Hematopoietic multipotent progenitor cell (in vitro differentiated cells): Measurements from ENCODE around the genes NAT10 and ABTB2.

DNA sequence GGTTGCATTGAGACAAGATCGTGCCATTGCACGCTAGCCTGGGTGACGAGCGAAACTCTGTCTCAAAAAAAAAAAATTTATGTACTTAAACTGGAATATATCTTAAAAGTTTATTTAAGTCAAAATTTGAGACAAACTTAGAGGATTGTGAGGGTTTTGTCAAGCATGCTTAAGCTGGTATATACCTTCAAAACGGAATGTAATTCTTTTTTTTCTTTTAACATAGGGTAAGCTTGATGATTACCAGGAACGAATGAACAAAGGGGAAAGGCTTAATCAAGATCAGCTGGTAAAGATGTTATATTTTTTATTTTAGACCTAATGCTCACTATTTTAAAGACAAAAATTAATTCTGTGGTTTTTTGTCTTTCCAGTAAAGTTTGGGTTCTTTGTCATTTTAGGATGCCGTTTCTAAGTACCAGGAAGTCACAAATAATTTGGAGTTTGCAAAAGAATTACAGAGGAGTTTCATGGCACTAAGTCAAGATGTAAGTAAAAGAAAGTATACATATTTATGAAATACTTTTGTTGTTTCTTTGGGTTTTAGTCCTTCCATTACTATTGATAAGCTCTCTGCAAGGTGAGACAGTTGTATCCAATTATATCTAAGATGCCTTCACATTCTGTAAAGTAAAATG is 20.1 kb downstream of the CAPRIN1 start:
- CAGE, long polyA plus RNA: start-site peak on the plus strand centred at position 263 of the sequence, 5 bp wide, 47 reads

DNA sequence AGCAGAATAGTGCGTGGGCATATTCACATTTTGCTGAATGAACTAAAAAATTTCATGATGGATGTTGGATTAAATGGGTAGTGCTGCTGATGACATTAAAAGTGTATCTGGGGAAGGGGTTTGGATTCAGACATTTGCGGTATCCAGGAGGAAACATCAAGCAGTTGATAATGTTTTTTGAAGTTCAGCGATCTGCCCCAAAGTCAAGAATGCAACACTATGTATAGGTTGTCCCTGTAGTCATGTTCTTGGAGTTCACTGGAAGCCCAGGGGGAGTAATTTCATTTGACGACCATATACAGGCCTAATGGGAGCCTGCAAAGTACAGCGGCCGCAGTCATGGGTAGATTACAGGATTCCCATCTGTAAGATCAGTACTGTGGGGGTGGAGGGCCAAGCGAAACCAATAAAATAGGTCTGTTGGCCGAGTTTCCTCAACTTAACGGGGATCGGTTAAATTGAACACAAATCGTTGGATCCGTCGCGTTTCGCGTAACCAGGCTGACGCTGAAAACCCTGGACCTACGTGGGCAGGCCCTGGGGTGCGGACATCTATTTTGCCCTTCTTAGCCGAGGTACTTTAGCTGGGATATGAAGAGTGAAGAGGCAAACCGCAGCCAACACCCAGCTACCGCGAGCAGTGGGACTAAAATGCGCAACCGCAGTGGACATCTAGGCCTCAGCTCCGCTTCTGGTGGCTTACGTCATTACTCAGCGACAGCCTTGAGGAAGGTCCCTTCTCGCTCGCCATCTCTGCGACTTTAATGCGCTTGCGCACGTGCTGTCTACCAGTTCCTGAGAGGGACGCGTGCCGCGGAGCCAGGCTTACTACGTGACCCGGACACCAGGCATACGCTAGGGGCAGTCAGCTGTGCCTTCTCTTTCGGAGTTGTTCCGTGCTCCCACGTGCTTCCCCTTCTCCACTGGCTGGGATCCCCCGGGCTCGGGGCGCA is at the start of gene NAT10:
TSS of gene NAT10 (plus strand) at position 791 of the 953 bp plus-strand sequence.
- CAGE, long polyA plus RNA: no peak

GRCh38 chr11:34192777-34193554 is 87.5 kb downstream of the NAT10 start:
- CAGE, long polyA plus RNA: no peak

GRCh38 chr11:34309239-34309582 is 48.6 kb downstream of the ABTB2 start:
- CAGE, long polyA plus RNA: no peak

DNA sequence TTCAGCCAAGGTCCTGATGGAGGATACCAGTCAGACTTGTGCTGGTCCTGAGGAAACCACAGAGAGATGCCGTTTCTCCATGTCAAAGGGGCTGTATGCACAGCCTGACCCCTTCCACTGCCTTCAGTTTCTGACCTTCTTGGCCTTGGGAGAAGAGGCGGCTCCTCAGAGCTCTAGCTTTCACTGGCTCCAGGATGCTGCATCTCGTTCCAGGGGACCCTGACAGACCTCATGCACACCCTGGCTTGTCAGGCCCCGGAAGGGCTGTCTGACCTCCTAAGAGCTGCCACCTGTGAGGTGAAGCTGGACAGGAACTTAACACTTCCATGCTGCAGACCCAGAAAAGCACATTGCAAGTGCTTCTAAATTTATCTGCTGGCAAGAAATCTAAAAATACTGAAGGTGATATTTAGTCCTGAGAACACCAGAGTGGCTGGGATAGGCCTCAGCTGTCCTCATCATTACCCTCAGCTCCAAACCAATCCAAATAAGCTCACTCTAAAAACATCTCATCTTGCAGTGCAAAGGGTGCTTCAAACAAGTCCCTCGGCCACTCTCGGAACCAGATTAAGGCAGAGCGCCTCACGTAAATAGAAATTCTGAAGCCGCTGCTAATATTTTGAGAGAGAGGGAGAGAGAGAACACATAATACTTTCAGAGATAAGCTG is 46.7 kb downstream of the ABTB2 start:
- CAGE, long polyA plus RNA: no peak

DNA sequence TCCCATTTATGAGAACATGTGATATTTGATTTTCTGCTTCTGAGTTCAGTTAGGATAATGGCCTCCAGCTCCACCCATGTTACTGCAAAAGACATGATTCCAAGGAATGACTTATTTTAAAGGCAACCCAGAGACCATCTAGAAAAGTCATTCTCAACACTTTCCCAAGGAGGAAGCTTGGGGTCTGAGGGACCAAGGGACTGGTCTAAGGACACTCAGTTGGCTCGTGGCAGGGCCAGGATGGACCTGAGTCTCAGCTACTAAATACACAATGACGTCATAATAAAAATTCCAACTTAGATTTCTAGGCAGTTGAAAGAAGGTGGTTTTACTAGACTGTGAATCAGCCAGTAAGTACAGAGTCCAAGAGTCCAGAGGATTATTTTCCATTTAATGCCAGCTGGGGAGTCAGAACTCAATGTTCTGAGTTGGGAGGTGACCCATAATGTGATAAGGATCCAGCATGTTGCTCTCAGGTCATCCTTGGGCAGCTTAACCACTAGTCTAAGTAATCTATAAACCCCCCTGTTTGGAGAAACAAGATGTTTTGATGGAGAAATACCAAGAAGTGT is 39.4 kb downstream of the ABTB2 start:
- CAGE, long polyA plus RNA: no peak

DNA sequence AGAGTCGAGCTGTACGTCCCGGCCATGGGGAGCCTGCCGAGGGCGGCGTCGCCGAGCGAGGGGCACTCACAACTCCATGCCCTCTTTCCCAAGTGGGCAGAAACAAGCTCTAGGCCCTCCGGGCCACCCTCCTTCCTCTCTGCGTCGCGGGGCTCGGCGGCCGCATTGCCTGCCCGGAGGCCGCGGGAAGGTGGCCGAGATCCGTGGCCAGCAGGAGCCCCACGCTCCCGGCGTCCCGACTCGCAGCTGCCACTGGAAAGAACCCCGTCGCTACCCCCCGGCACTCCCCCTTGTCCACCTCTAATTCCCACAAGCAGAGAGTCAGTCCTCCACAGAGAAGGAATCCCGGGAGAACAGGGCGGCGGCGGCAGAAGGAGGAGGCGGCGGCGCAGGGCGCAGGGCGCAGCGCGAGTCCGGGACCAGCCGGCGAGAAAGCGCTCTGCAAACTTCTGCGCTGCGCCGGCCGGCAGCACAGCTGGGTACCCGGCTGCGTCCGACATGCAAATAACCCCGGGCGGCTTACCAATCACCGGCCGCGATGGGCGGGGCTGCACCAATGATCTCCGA is at the start of gene ABTB2:
TSS of gene ABTB2 (minus strand) at position 453 of the 567 bp plus-strand sequence.
- CAGE, long polyA plus RNA: no peak

DNA sequence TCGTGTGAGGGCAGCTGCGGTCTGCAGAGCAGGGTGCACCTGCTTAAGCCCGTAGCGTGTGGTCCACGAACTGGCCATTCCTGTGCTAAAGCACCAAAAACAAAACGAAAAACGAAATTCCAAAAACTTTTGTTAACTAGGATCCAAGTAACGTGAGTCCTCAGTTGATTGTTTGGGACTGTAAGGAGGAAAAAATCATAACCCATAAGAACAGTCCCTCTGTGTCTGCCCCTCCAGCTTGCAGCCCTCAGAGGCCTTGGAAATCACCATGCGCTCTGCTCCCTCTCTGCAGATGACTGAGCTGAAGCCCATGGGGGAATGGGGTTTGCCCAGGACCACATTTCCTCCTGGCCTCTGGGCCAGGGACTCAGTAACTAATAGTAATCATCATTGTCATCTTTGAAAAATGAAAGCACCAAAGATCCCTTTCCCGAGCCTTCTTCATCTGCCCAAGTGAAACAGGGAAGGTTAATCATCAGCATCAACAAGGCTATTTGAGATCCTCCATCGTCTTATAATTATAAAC is 24.5 kb downstream of the ELF5 start:
- CAGE, long polyA plus RNA: no peak

- CAGE, long polyA plus RNA: no peak
These were observed 136.3 kb downstream of the EHF start for GRCh38 chr11:34757244-34757629.

GRCh38 chr11:34915588-34915996 is 587 bp downstream of the APIP start:
- CAGE, long polyA plus RNA: no peak

DNA sequence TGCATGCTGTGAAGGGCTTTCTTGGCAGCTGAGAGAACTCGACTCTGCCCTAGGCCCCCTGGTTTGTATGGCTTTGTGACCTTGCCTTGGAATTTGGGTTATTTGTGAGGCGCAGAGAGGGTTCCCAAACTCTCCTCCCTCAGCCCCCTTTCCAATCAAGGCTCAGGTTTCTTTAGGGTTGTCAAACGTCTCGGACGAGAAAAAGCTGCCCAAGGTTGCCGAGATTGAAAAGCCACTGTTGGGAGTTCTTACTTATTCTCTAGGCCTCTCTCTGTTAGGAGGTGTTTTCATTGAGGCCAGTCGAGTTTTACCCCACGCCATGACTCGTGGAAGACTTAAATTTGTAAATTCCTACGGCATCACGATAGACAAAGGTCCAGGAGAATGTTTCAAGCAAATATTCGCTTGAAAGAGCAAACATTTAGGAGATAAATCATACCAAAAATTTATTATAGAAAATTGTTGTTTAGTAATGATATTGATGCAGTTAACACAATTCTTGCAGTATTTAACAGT is 613 bp downstream of the PDHX start:
- CAGE, long polyA plus RNA: no peak

DNA sequence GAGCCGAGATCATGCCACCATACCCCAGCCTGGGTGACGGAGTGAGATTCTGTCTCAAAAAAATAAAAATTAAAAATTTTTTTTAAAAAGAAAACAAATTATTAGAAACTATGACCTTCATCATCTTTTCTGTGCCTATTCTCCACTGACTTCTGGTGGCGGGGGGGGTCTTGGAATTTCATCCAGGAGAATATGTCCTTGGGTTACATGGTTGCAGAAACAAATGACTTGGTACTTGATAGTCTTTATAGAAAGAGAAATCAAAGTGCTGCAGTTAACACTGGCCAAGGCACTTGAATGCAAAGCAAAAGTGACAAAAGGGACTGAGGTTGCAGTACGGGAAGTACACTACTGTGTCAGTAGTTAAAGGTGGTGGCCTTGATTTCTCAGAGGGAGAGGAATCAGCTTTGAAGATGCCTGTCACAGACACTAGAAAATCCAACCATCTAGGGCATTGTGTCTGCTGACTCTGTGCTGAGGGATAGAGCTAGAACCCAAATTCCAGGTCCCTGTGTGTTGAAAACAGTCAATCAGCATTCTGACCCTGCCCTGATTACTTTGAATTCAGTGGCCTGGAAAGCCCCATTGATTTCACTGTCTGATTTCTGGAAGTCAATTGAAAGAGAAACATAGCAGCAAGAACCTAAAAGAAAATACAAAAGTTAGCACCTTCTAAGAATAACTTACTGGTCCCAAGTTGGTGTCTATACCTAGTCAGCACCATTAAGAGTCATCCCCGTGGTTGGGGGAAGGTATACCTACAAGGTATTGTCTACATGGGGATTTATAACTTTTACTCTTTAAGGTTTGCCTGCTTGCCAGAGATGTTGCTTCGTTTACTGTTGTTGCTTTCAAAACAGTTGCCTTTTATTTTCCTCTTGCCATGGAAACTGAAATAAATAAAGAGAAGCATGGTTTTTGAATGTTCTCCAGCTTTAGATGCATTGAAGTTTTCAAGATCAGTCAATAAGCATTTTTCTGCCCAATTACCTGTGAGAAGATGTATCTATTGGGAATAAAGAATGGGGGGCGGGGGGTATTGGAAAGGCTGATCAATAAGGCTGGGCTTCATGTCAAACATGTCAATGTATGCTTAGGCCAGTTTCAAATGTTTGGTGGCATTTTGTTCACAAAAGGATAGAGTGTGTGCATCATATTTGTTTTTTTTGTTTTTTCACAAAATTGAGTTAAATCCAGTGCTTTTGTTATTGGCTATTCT is 97.2 kb downstream of the PDHX start:
- CAGE, long polyA plus RNA: no peak

- CAGE, long polyA plus RNA: no peak
These were observed 79.9 kb upstream of the CD44 start for GRCh38 chr11:35059037-35059440.

DNA sequence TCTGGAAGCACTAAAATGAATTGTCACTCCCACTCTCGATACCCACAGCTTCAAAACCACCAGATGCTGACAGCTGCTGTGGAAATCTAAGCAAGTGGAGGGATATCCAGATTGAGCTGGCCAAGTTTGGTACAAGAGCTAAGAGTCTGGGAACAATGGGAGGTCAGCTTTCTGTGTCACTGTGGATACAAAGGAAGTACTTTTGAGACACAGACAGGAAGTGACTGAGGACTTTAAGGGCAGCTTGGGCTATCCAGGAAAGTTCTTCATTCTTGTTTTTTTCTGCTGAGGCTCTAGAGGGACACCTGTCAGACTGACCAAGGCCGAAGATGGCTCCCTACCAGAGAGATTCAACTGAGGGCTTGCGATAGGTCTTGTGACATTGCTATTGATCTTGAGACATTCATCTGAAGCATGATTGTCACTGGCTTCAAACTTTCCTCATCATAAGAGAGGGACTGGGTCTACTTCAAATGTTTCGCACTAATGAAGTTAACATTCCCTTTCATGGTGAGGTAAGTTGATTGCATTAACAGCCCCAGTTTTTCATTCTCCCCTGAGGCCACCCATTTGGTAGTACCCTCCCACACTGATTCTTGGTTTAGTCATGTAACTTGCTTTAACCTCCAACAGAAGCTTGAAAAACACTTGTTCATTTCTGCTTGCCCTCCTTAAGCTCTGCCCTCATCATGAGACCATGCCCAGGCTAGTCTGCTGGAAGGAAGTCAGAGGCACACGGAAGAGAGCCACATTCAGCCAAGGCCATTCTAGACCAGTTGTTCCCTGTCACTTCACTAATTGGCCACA is 51.0 kb upstream of the CD44 start:
- CAGE, long polyA plus RNA: no peak

GRCh38 chr11:35089731-35090049 is 49.3 kb upstream of the CD44 start:
- CAGE, long polyA plus RNA: no peak

GRCh38 chr11:35150501-35151369 is 11.8 kb downstream of the CD44 start:
- CAGE, long polyA plus RNA: no peak

GRCh38 chr11:35153866-35154291 is 14.9 kb downstream of the CD44 start:
- CAGE, long polyA plus RNA: no peak

DNA sequence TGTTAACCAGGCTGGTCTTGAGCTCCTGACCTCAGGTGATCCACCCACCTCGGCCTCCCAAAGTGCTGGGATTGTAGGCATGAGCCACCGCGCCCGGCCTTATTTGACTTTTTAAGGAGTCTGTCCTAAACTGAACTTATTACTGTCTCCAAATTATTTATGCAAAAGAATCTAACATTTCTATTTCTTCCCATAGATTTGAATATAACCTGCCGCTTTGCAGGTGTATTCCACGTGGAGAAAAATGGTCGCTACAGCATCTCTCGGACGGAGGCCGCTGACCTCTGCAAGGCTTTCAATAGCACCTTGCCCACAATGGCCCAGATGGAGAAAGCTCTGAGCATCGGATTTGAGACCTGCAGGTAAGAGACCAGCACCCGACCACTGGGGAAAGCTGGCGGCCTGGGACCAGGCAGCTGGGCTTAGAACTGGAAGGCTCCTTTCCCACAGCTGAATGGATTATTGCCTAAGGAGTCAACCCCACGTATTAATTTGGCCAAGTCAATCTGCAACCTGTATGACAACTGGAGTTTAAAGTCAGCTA is 37.5 kb downstream of the CD44 start:
- CAGE, long polyA plus RNA: no peak

DNA sequence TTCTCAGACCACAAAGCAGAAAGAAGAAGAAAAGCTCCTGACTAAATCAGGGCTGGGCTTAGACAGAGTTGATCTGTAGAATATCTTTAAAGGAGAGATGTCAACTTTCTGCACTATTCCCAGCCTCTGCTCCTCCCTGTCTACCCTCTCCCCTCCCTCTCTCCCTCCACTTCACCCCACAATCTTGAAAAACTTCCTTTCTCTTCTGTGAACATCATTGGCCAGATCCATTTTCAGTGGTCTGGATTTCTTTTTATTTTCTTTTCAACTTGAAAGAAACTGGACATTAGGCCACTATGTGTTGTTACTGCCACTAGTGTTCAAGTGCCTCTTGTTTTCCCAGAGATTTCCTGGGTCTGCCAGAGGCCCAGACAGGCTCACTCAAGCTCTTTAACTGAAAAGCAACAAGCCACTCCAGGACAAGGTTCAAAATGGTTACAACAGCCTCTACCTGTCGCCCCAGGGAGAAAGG is 92.0 kb downstream of the CD44 start:
- CAGE, long polyA plus RNA: no peak

DNA sequence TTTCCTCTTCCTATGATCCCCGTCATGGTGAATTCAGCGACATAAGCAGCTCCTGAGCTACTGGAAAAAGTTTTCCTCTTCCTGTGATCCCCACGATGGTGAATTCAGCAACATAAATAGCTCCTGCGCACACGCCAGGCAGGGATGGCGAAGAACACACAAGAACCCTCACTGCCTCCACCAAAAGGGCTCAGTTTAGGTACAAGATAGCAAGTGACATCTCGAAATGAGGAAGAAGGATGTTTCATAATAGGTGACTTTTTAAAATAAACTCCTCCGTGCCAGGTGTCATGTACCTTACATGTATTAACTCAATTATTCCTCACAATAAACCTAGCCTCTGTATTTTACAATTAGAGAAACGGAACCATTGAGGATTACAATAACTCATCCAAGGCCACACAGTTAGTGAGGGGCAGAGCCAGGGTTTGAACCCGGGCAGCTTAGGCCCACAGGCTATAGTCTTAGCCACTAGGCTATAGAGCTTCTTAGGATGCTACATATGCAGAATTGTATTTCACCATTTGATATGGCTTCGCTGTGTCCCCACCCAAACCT is 892 bp upstream of the PAMR1 start:
- CAGE, long polyA plus RNA: no peak